RPMI7951 (cell line): ENCODE data around the genes SLC25A14 and HPRT1.

GRCh38 chrX:130065427-130066578 lies 44.5 kb downstream of the ELF4 start:
- RAMPAGE, long total RNA = no peak

DNA sequence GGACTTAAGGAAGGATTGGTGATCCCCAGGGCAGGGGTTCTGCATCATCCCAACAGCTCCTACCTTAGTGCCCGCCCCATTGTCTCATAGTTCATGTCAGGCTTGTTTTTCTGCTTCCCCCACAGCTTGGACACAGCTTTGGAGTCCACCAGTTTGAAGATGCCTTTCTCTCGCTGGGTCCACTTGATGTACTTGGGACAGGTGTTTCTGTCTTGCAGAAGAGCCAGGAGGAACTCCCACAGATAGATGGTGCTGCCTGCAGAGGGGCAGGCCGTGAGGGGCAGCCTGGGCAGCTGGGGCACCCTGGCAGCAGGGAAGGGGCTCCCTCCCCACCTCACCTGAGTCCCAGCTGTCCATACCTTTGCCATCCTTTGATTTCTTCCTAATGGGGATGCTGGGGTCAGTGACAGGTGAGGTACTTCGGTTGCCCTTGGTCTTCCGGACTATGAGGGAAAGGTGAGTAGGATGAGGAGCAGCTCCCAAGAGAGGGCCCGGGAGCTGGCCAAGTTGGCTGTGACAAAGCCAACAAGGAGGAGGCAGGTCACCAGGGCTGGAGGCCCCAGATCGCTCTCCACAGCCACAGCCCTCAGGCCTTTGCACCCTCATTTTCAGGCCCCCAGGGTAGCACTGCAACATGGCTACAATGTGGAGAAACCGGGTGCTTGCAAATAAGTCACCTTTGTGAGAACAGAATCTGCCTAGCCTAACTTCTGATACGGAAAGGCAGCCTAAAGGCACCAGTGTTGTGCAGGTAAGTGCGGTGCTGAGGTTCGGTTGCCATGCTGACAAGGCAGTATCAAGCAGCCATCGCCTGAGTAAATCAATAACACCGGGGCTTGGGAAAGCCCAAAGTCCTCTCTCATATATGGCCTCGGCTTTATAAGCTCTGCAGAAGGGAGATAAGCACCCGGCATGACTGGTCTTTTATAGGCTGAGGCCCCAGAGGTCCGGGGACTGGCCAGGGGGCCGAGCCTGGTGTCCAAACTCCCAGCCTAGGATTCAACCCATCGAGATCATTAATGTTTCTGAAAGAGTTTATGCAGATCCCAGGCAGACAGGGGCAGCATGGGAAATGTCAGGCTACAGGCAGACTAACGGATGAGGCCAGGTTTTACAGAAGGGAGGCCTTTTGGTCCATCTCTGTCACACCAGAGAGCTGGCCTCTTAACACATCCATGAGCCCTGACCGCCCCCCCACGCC lies 38.9 kb downstream of the ELF4 start:
- RAMPAGE, long total RNA = no peak

- RAMPAGE, long total RNA = no peak
These were observed 8.3 kb downstream of the ZNF280C start for GRCh38 chrX:130260356-130260831.

DNA sequence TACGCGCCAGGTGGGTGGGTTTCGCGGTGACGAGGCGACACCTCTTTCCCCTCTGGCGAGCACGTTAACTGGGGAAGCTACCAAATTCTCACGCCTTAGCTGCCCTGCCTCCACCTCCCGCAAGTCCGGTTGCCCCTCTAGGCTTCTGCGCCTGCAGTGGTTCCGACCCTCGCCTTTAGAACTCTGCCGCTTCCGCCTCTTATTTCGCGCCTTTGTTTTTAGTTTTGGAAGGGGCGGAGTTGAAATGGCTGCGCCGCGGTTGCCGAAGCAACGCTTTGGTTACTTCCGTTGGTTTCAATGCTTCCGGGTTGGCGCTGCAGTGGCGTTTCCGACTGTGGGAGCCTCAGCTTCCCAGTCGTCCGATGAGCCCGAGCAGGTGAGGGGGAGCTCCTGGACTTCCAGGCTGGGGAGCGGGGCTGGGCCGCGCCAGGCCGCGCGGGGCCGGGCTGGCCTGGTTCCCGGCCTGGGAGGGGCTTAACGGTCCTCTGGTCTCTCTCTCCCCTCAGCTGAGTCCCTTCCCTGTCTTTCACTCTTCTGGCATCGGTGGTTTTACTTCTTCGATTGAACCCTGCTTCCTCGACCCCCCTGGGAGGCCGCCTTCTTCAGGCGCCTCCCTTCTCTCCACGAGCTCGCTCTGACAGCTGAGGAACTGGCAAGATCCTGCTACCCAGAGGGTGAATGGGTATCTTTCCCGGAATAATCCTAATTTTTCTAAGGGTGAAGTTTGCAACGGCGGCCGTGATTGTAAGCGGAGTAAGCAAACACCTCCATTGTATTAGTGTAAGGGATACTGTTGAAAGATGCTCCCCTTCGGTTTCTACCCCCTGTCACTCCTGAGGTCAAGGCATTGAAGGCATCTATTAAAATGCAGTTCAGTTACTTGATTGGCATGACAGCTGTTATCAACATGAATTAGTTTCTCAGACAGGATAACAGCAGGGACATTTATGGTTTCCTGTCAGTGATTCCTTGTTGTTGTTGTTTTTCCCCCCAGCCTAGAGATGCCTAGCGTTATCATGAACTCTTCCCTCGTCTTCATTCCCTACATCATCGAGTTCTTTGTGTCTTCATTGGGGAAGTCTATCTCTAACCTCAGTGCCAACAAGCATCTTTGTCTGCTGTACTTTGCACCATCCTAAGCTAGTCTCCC lies at the start of gene SLC25A14:
Gene SLC25A14, plus strand, starts transcription at position 319 of the 1,150 bp plus-strand sequence.
- RAMPAGE, long total RNA = no peak

GRCh38 chrX:130669629-130669935 lies 233.4 kb downstream of the ENOX2 start:
- RAMPAGE, long total RNA = no peak

- RAMPAGE, long total RNA = no peak
These were observed 100.0 kb downstream of the ARHGAP36 start for GRCh38 chrX:131158170-131158458.

DNA sequence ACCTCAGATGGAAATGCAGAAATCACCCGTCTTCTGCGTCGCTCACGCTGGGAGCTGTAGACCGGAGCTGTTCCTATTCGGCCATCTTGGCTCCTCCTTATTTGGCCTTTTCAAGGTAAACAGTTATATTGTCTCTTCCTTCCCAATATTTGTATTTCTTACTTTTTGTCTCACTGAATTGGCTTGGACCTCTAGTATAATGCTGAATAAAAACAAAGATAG lies 37.7 kb downstream of the IGSF1 start:
- RAMPAGE, long total RNA = no peak

- RAMPAGE, long total RNA = no peak
These were observed 95.1 kb upstream of the IGSF1 start for GRCh38 chrX:131384246-131384563.

DNA sequence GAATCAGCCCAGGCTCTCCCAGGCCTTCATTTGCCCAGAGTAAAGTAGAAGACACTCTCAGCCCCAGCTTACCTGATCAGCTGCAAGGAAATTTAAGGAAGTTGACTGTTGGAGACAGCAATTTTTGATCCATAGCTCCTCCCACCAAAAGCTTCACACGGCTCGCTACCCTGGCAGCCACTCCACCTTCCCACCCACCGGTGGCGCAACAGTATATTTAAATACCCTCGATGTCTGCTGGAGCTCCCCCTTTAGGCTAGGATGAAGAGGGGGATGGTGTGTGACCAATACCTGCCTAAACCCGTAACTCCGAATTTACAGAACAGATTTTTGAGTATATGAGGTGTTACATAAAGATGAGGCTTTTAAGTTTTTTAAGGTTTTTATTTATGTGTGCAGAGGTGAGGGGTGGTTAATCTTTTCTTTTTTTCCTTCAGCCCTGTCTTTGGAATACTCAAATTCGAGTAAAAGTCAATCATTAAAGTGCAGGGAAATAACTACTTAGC lies 75.3 kb downstream of the MBNL3 start:
- RAMPAGE, long total RNA = no peak

GRCh38 chrX:132432950-132433495 lies 55.8 kb downstream of the MBNL3 start:
- RAMPAGE, long total RNA = no peak

- RAMPAGE, long total RNA = no peak
These were observed 222.9 kb upstream of the GPC4 start for GRCh38 chrX:133638221-133638635.

DNA sequence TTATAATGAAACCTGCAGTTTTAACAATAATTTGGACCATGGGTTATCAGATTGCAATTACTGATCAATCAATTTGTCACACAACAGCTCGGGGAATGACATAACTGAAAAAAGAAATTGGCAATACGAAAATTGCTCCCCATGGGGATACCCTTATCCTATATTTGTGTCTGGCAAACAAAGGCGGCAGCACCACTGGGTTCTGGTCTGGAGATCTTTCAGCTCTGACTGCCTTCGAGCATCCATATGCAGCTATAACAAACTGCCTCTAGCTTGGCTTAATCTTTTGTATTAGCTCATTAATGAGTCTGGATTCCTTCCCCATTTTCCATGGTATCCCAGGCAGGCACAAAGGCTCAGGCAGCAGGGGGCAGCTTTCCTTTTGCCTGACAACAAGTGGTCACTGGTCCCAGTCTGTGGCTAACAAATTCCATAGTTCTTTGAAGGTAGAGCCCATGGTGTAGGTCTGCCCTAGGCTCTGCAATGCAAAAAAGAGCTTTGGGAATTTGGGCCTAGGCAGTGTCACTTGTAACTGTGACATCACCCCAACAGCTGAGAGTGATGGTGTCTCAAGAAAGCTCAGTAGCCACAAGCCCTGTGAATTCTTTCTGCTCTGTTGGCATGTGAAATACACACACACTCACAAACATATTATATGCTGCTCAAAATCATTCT lies 234.3 kb upstream of the GPC4 start:
- RAMPAGE, long total RNA = no peak

DNA sequence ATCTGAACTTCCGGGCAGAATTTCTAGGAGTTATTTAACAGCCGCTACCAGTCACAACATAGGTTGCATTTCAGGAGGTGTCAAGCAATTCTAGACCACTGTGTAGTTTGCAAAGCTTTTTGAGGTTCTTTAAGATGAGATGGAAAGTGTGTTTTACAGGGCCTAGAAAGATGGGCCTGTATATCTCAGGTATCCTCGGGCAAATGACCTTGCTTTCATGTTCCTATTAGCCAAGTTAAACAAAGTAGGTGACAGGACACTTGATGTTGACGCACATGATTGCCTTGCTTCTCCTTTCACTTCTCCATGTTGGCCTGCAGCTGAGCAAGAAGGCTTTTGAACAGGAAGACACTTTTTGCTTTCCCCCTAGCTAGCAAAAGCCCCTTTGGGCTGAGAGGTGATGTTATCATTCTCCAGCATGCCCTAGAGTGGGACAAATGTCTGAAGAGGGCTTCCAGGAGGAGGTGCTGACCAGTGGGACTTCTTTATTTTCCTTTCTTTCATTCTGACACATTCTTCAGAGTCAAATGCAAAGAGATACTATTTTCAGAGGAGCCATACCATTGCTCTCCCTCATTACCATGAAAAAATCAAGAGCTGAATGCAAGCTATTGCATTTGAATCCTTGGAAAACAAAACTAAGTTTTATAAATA lies 202.1 kb downstream of the GPC3 start:
- RAMPAGE, long total RNA = no peak

GRCh38 chrX:134148329-134148577 lies 88.7 kb upstream of the CCDC160 start:
- RAMPAGE, long total RNA = no peak

DNA sequence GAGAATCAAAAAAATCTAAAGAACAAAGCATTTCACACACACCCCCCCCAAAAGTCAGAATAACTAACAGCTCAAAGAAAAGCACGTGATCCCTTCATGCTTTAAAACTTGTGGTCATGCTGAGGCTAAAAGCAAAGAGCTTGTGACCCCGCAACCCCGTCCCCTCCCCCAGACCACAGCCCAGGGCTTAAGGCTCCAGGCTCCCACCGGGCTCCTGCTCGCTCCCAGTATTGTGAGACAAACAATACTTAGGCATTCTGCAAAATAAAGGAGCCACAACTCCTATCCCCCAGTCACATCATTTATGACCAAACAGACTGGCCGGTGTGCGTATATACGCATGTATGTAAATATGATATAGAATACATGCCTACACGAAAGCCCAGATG lies 62.1 kb upstream of the CCDC160 start:
- RAMPAGE, long total RNA = no peak

- RAMPAGE, long total RNA = no peak
These were observed at the start of gene HPRT1 for GRCh38 chrX:134459976-134460816. Gene HPRT1 (plus strand): TSS chrX:134460165.

DNA sequence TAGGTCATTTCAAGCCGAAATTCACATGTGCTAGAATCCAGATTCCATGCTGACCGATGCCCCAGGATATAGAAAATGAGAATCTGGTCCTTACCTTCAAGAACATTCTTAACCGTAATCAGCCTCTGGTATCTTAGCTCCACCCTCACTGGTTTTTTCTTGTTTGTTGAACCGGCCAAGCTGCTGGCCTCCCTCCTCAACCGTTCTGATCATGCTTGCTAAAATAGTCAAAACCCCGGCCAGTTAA lies 902 bp downstream of the HPRT1 start:
- RAMPAGE, long total RNA = no peak

DNA sequence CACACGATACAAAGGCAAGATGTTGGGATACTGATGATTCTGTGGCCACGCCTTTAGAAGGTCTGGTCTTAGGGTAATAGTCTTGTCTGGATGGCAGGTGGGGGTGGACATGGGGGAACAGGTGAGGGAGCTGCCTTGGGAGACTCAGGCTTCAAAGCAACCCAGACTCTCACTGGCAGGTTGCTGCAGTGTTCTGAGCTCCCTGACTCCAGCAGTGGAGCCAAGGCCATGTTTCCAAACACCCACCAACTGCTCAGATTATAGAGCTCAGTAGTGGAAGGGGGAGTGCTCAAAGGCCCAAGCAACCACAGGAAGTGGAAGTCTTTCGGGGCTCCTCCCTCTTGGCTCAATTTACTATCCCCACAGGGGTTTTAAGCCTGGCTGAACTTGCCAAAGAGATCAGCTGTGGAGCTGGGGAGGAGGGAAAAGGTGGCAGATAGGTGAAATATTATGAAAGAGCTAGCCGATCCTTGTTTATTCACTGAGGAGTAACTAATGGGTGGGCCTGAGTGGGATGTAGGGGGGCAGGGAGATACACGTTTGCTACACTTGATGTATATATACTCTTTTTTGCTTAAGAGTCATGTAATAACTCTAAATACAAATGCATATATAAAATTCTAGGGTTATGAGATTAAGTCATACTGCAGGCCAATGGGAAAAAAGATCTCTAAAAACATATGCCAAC lies 82.5 kb downstream of the HPRT1 start:
- RAMPAGE, long total RNA = no peak

GRCh38 chrX:134546813-134547866 lies 87.2 kb downstream of the HPRT1 start:
- RAMPAGE, long total RNA = no peak

- RAMPAGE, long total RNA = no peak
These were observed 11.8 kb upstream of the PLAC1 start for GRCh38 chrX:134670119-134670468.